Neural cell (in vitro differentiated cells): ENCODE data around the genes IQCB1, CD86 and PDIA5.

DNA sequence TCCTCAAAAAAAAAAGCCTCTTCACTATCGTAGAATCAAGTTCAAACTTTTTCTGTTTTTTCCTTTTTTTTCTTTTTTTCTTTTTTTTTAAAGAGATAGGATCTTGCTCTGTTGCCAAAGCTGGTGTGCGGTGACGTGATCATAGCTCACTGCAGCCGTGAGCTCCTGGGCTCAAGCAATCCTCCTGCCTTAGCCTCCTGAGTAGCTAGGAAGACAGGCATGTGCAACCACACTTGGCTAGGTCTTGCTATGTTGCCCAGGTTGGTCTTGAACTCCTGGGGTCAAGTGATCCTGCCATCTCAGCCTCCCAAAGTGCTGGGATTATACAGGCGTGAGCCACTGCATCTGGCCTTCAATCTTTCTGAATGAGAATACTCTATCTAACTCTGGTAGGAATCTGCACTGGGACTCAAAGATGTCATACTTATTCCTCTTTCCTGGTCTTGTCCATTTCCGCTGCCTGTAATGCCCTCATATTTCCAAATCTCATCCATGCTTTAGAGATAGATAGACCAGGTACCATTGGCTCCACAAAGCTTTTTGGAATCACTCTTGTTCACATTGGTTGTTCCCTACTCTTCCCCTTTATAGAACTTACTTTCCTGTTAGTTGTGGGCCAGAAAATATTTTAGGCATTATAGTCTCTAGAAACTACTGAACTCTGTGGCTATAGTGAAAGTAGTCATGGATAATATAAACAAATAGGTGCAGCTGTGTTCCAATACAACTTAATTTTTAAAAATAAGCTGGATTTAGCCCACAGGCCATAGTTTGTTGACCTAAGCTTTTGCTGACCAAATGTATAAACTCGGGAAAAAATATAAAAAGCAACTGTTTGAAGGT lies 13.7 kb downstream of the IQCB1 start:
- RAMPAGE, long total RNA: no peak

DNA sequence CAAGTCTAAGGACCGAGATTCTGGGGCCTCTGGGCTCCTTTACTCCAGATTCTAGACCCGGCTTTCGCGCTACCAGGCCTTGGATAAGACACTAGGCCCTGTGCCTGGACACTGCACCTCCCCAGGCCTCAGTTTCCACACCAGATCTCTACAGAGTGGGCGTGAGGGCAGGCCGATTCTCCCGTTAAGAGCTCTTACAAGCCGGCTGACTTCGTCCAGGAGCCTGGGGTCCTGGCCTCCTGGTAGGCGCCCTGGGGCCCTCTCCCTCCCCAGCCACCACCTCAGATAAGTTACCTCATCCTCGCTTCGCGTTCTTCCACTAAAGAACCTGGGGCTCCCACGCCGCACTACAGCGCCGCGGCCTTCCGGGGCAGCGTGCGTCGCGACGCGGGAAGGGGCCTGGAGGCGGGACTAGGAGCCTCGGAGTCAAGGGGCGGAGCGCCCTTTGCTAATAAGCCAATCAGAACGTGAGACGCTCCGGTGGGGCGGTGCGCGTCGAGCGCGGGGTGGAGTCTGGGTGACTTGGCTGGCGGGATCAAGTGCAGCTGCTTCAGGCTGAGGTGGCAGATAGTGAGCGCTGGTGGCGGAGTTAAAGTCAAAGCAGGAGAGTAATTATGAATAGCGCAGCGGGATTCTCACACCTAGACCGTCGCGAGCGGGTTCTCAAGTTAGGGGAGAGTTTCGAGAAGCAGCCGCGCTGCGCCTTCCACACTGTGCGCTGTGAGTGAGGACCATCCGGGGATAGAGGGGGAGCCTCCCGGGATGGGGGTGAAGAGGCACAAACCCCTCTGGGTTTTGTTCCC lies at the start of gene IQCB1:
Gene IQCB1, minus strand, starts transcription at position 389 of the 803 bp plus-strand sequence.
- RAMPAGE, long total RNA: start-site peak on the minus strand centred at position 346 of the sequence, 98 bp wide, 894 and 898 reads in 2 replicates; start-site peak on the plus strand centred at position 546 of the sequence, 17 bp wide, 91 and 67 reads in 2 replicates

DNA sequence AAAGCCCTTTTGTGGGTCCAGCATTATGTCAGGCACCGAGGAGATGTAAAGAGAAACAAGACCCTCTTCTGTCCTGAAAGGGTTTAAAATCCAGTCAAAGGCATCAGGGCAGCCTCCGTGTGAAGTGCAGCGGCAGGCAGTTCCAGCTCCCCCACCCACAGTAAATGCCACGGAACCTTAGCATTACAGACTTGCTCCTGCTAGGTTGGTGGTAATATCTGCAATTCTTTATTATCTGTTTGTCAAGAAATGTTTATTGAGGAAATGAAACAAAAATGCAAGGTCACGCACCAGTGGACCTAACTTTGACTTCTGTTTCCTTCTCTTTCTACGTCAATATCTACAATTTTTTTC lies 19.1 kb downstream of the ILDR1 start:
- RAMPAGE, long total RNA: no peak

DNA sequence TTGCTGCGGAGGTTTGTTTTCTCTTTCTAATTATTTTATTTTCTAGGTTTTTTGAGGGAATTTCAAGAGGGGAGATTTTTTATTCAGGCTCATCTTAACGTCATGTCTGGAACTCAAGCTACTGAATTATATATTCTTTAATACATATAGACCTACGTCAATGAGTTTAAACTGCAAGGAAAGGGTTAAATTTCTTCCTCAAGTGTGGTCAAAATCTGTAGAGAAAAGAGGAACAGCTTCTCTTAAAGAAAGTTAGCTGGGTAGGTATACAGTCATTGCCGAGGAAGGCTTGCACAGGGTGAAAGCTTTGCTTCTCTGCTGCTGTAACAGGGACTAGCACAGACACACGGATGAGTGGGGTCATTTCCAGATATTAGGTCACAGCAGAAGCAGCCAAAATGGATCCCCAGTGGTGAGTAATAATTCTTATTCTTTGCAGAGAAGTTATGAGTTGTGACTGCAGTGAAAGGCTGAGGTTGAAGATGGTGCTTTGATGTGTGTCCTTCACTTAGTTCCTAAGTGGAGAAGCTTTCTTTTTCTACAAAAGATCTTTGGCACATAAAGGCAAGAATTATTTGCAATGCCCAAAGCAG lies at the start of gene CD86:
Gene CD86, plus strand, starts transcription at position 271 of the 593 bp plus-strand sequence.
- RAMPAGE, long total RNA: no peak

DNA sequence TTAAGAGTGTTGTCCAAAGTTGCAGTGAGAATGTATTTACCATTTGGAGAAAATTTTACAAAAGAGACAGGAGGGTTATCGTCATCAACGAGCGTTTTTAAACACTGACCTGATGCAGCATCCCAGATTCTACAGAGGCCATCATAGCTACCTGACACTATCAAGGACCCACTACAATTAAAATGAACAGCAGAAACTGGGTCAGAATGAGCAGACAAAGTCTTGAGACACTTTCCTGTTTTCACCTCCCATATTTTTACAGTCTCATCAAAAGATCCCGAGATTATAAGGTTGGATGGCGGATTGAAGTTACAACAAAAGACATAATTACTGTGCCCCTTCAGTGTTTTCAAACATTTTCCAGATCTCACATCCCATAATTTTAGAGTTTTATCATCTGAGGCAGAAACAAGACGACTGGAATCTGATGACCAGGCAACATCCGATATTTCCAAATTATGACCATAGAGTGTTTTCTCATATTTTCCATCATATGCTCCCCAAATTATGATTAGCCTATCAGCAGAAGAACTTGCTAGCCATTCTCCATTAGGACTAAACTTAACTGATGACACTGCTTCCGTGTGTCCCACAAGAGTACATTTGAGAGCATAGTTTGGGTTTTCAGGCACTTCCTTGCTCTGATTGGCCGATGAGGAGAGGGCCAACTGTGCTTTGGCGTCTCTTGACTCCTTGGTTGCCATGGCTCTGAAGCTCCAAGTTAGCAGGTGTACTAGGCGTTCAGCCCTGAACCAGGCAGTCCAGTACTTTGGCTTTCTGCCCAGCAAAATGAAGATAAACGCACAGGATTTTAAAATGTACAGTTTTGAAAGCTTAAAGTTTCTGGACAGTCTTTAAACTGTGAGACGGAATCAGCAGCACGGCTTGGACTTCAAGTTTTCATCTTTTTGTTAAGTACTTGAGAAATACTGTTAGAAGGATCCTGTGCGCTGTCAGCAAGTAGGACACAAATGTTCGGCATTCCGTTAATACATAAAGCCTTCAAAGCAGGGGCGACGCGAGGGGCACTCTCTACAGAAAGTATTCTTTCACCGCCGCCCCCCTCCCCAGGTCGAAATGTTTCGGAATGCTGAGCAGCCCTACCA lies 684 bp downstream of the WDR5B start:
- RAMPAGE, long total RNA: no peak

DNA sequence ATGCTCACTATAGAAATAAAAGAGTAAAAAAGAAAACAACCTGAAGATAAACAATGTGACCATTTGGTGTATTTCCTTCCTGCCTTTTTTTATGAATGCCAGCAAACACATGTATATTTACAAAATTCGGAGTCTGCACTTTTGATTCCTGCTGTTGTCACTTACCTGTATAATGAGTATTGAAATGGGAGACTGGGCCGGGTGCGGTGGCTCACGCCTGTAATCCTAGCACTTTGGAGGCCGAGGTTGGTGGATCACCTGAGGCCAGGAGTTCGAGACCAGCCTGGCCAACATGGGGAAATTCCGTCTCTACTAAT lies 856 bp downstream of the DTX3L start:
- RAMPAGE, long total RNA: no peak

DNA sequence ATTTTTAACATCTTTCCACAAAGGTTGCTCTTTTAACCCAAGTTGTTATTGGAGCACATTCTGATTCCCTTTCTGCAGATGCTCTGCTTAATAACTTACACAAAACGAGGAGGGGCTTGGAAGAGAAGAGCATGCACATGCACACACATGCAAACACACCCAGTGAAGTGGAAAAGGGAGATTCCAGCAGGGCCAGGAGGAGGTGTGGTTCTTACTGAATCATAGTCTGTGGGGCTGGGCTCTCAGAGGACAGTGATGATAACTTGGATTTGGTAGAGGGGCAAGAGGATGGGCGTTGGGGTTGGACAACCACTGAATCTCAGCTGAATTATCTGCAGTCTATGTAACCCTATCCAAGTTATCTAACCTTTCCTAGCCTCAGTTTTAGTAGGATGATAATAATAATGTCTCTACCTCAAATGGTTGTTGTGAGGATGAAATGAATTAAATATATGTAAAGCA lies 17.7 kb downstream of the PARP14 start:
- RAMPAGE, long total RNA: no peak

DNA sequence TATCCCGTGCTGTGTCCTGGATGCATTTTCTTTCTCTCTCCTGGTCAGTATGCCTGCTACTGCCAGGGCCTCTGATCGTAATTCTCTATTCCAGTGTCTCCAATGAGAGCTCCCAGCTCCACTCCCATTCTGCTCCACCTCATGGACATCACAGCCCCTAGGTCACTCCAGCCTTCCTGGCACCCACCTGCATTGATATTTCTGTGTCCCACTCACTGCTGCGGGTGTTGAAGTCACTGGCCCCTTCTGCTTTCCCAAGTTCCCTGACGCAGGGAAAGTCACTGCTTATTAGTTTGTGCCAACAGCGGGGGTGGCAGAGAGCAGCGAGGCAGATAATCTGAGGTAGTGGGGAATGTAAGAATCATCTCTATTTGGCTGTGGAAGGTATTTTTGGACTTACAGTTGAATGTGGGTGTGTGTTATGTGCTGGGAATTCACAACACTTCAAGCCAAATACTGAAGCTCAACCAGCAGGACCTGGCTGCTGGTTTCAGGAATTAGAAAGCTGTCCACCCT lies 58.0 kb downstream of the SEMA5B start:
- RAMPAGE, long total RNA: no peak

DNA sequence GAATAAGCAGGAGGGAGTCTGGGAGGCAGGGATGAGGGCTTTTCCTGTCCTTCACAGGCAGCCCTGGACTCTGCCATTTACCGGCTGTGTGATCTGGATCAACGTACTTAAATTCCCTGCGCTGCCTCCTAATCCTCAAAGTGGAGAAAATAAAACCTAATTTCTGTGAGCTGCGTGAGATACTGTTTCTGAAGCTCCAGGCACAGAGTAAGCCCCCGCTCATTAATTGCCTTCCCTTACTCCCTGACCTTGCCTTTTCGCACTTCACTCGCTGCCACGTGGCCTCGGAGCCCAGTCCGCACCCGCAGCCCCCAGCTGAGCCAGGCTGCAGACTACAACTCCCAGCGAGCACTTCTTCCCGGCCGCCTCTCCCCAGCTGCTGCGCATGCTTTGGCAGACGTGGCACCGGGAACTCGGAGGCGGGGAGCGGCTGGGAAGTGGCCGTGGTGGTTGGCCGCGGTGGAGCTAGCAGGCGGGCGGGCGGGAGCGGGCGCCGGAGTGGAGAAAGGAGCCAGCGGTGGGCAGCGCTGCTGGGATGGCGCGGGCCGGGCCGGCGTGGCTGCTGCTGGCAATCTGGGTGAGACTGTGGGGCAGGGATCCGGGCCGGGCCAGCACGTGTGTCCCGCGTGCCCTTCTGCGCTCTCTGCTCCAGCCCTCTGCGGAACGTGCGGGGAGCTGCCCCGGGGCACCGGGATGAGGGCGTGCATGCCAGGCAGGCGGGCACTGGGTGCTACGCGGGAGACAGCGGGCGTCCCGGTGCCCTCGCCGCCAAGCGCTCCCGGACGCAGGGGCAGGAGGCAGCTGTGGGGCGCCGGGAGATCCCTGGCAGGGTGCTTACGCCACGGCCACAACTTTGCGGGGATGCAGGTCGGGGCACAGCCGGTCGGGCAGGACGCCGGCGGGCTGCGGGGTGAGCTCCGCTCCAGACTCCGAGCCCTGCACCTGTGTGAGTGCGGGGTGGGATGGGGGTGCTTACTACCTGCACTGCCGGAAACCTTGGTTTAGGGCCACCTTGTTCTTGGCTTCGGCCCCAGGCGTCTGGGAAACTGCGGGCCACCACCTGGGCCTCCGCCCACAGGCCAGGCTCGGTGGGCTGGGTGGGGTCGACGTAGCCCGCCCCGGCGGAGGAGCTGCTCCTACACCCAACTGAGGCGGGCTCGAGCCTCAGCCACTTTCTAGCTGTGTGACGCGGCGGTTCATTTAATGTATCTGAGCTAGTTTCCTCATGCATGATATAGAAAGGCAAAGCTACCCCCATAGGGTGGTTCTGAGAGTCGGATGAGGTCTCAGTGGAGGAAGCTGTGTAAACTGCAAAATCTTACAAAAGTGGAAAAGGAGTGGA lies at the start of gene PDIA5:
Gene PDIA5, plus strand, starts transcription at position 396 of the 1,342 bp plus-strand sequence.
- RAMPAGE, long total RNA: no peak

- RAMPAGE, long total RNA: no peak
Measured at GRCh38 chr3:123245995-123246761, 44.4 kb downstream of the SEC22A start.

GRCh38 chr3:123384743-123385463 lies 64.0 kb downstream of the ADCY5 start:
- RAMPAGE, long total RNA: no peak

DNA sequence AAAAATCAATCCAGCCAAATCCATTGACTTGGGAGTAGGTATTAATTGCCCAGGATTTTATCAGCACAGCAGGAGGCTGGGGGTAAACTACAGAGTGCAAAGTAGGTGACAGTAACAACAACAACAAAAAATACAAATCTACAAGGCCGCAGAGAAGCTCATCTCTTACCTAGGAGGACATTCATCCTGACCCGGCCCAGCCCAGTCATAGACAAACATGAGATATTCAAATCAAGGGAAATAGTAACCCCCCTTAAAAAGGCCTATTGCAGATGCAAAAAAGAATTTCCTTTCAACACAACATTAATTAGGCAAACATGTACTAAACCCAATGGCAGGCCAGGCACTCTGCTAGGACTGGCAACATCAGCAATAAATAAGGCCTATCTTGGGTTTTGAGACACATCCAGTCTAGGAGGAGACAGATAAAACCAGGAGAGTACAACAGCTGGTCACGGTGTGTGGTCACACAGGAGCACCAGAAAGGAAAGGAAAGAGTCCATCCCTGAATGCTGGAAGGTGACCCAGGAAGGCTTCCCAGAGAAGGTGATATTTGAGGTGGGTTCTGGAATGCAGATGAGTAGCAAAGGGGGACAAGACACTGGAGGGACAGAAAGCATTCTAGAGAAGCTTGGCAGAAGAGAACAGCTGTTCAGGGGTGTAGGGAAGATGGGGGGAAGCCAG lies 61.3 kb downstream of the ADCY5 start:
- RAMPAGE, long total RNA: no peak

GRCh38 chr3:123613177-123613893 lies 28.5 kb upstream of the HACD2 start:
- RAMPAGE, long total RNA: no peak

- RAMPAGE, long total RNA: no peak
Measured at GRCh38 chr3:123620078-123621257, 35.6 kb upstream of the HACD2 start.

GRCh38 chr3:123628109-123628704 lies 43.4 kb upstream of the HACD2 start:
- RAMPAGE, long total RNA: no peak

- RAMPAGE, long total RNA: no peak
Measured at GRCh38 chr3:123636446-123637109, 51.7 kb upstream of the HACD2 start.

DNA sequence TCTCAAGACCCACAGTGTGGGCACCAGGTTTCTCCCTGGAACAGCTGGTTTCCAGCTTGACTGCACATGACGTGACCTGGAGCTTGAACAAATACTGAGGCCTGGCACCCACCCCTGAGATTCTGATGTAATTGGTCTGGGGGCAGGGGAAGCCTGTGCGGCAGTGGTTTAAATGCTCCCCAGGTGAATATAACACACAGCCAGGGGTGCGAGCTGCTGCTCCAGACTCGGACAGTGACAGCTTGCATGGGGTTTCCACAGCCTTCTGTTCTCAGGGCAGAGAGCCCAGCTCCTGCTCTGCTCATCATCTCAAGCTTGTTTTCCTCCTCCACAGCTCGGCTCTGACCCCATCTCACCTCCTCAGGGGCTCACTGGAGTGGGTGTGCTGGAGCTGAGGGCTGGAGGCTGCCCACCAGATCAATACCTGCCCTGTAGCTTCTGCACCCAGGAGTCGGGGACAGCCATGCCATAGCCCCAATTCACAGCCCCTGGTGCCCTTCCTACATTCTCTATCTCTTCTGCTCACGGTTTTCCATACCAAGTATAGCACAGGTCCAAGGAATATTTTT lies 95.1 kb upstream of the HACD2 start:
- RAMPAGE, long total RNA: no peak

DNA sequence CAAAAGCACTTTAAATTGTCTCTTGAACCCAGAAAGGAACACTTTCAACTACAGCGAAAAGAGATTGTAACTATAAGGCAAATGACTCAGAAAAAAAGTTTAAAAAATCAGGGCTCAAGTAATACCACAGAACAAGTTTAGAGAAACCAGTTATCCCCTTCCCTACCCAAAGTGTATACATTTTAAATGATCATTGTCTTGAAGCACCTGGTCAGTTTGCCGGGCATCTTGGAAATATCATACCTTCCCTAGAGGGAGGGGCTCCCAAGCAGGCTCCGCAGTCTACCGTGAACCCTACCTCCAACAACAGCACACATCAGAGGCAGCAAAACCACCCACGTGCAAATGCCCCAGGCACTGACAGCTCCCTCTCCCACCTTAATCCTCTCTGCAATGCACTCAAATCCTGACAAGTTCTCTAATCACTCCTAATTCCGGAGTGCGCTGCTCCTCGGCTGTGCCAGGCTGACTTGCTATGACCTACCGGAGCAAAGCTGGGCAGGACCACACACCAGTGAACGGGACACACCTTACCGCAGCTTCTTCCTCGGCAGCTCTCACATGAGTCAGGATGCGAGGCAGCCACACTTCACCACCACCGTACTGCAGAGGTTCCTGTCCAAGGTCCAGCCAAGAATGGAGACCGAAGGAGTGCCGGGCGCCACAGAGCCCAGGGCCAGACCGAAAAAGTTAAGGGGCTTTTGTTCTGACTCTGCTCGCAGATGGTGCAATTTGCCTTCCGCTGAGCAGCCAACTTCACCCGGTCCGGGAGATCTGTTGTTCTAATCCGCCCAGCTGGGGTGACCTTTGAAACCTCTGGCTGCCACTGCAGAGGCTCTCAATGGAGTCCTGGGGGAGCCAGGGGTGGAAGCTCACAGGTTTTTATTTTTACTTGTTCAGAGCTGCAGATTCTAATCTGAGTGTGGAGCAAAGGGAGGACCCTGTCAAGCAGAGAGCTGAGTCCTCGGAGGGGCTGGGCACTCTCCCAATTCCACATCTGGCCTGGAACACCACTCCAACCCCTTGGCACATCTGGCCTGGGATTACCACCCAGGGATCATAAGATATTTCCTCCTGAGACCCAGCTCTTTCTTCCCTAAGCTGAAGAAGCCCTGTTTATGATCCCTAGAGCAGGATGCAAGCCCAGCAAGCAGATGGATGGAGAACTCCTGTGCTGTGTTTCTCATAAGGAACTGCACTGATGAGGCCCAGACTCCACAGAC lies 84.4 kb downstream of the MYLK start:
- RAMPAGE, long total RNA: no peak

DNA sequence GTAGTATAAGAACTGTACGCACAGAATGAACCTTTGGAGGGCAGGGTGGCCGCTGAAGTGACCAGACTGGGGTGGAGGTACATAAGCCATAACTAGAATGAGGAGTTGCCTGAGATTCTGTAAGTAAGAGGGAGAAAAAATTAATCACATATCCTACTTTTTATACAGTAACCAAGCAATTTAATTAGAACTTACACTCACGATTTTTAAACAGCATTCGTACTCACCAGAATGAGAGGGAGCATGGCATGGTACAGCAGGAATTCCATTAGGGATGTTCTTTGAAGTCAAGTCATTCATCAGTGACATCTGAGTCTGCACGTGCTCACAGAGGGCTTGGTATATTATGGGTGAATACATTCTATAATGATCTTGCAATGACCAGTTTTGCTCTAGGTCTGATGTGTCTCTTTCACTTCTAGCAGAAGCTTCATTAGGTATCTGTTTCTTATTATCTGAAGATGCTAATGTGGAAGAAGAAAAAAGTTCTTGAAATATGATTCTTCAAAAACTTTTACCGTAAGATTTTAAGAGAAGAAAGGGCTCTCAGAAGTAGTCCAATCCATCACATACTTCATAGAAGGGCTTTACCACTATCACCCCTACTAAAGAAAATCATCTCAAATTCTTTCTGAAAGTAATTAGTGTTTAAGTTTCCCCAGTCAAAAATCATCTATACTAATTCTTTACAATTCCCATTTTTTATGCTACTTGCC lies 12.2 kb downstream of the CCDC14 start:
- RAMPAGE, long total RNA: no peak

DNA sequence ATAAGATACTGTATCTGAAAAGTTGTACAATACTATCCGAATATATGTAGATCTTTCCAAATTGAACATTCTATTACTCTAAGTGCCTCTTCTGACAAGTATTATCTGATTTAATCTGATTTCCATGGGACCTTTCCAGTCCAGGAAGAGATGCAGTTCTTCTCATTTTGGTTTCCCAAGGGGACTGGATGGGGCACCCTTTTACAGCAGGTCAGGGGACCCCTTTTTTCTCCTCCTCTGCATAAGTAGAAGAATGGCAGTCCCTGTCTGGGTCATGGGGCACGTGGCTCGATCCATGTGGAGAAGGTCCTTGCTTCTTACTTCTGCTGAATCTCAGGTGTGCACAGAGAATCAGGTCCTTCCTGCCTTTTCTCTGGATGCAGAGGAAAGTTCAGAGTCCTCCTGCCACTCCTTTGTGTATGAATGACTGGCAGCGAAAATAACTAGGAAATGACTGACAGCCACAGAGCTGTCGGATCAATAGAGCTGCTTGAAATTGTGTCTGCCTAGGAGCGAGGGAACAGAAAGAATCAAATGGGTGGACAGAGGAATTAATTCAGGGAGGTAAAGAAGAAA lies 8.3 kb downstream of the KALRN start:
- RAMPAGE, long total RNA: no peak